ENCODE data around the gene RGMB.

DNA sequence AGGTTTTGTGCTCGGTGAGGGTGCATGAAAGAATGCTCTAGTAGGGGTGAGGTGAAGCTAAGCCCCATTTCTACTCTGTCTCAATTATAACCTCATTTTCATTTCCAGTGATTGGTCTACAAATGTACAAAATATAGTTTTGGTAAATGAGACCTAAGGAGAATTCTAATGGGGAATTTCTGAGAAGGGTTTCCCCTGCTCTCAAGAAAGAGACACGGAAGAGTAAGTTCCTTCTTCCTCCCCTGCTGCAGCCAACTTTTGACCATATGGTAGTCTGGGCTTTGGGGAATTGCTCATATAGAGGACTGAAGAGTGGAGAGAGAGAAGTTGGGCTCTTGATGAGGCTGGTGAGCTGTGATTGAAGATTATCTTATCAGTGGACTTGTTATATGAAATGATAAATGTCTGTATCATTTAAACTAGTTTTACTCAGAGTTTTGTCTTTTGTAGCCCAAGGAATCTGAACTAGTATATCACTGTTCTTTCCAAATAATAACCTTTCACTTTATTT lies 4.3 kb upstream of the LNPEP start:
- PRO-cap, 2 experiments, result no peak in any of the 2 experiments

DNA sequence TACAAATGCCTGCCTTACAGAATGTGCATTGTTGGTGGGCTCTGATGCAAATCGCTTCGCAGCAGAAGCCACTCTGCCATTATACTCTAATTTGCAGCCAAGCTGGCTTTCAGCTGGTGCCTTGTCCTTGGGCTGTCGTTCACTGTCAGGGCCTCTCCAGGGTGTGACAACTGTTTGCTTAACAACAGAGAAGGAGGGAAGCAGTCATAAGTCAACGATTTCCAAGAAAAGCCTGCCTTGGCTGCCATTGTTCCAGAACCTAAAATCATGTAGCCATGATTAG lies 260.1 kb upstream of the RGMB start:
- PRO-cap, 2 experiments, result no peak in any of the 2 experiments

- PRO-cap, 2 experiments, result no peak in any of the 2 experiments
These were observed 5.3 kb upstream of the RGMB start for GRCh38 chr5:98767958-98768703.

DNA sequence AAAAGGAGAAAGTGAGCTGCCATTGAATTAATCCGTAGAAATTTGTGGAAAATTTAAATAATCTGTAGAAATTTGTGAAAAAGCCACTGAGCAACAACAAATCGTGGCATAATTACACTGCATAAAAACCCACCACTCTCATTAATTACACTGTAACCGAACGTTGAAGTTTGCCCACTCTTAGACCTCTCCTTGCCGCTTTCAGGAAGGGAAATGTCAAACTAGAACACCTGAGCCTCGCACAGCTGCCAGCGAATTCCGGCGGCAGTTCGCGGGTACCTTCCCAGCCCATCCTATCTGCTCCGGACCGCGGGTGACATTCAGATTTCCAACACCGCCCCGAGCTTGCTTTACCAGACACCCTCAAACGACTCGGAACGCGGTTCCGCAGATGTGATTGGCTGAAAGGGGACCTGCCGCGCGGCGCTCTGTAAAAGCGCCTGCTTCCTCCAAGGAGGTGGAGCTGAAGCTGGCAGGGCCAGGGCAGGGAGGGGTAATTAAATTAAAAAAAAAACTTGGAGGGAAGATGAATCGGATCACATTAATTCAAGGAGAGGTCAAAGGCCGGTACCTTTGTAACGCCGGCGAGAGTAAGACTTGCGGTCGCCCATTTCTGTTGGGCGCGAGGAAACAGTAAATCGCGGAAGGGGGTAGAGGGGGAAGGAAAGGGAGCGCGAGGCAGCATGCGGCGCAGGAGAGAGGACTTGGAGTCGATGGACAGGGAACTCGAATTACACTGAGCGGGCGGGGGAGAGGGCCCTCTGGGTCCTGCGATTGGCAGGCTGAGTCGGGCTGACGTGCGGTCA lies 523 bp upstream of the RGMB start:
- PRO-cap, 2 experiments, result peak in 2 of 2 experiments; most common minus-strand start position 706 of the sequence (in 2)

DNA sequence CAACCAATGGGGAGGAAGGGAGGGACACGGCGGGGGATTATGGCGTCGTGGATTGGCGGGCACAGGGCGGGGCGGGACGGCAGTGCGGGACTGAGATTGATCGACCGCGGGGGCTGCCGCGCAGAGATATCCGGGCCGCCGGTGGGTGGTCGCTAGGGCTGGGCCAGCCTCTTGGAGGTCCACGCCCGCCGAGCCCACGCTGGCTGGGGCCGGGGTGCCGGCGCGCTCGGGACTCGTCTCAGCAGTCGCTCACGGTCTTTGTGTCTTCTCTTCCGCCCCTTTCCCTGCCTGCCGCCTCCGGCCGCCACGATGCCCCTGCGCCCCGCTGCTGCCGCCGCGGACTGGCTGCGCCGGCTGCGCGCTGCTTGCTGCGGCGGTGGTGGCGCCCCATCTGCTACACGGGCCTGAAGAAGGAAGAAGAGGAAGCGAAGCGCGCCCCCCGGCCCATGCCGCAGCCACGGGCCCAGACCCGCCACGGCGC lies at the start of gene RGMB:
TSS of gene RGMB (plus strand) at position 121 of the 481 bp plus-strand sequence.
- PRO-cap, 2 experiments, result peak in 2 of 2 experiments; most common plus-strand start position 123 of the sequence (in 2)

- PRO-cap, 2 experiments, result no peak in any of the 2 experiments
These were observed 1.3 kb downstream of the RGMB start for GRCh38 chr5:98774766-98775165.

DNA sequence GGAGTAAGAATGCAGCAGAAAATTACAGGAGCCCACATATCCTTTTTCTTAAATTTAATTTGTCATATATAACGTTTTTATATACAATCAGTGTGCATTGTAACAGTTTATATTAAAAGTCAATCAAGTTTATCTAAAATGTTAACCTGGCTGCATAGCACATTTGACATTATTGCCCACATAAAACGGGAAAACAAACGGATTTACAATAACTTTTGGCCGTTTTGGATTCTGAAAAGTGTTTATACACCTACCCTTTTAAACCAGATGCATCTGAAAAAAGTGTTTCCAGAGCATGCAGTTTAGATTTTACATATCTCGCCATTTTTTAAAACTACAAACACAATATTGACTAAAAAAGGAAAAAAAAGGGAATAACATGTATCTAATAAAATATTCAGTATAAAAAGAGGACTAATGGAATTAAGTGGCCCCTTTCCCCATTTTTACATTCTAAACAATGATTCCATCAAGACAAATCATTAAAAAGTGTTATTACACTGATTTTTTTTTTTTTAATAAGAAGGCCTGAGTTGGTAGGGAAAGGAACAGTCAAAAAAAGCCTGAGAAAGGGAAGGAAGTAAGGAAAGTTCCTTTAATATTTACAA lies 73.5 kb downstream of the CHD1 start:
- PRO-cap, 2 experiments, result no peak in any of the 2 experiments

DNA sequence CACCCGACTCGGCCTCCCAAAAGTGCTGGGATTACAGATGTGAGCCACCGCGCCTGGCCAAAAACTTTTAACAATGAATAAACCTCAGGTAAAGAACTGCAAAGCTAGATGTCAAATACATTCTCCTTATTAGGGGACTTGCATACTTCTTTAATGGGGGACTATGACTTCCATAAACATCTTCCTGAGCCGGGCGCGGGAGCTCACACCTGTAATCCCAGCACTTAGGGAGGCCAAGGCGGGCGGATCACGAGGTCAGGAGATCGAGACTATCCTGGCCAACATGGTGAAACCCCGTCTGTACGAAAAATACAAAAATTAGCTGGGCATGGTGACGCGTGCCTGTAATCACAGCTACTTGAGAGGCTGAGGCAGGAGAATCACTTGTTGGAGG lies 10.5 kb downstream of the CHD1 start:
- PRO-cap, 2 experiments, result no peak in any of the 2 experiments

DNA sequence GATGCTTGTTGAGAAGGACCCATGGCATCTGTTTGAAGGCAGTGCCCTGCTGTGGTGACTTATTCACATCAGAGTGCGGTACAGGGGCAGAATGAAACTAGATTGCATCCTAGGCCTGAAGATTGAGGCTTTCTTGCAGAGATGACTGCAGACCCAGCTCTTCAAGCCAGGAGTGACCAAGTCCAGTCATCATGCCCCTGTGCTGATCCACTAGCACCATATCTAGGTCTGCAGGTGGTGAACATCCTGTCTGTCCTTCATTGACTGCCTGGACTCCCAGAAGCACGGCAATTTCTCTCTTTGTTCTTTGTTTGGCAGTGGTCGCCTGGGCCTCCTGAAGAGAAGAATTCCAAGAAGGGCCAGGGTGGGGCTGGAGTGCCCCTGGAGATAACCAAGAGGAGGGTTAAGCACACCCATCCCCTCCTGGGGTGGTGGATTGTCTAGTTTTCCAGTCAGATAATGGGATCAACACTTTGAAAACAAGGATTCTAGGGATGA lies 25.8 kb upstream of the CHD1 start:
- PRO-cap, 2 experiments, result no peak in any of the 2 experiments

GRCh38 chr5:100534716-100535107 lies 462 bp upstream of the FAM174A start:
- PRO-cap, 2 experiments, result no peak in any of the 2 experiments

- PRO-cap, 2 experiments, result peak in 2 of 2 experiments; most common plus-strand start chr5:100902036 (in 1); most common minus-strand start chr5:100901960 (in 2)
These were observed 1.2 kb downstream of the ST8SIA4 start for GRCh38 chr5:100901747-100902328.

DNA sequence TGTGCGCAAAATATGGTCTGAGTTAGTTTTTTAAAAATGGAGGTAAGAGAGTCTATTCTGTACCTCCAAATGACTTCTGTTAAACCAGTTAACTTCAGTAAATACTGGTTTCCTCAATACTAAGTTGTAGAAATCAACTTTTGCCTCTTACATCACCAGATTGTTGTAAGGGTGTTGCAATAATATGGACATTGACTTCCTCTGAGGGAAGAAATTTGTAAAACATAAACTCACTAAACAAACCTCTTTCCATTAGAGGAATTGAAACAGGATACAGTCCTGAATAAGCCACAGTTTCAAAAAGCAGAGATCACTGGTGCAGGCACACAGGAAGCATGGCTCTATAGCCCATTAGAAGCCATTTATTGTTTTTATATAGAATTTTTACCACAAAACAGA lies 32.7 kb upstream of the SLCO6A1 start:
- PRO-cap, 2 experiments, result no peak in any of the 2 experiments

- PRO-cap, 2 experiments, result no peak in any of the 2 experiments
These were observed 739 bp upstream of the PAM start for GRCh38 chr5:102754521-102754611.

DNA sequence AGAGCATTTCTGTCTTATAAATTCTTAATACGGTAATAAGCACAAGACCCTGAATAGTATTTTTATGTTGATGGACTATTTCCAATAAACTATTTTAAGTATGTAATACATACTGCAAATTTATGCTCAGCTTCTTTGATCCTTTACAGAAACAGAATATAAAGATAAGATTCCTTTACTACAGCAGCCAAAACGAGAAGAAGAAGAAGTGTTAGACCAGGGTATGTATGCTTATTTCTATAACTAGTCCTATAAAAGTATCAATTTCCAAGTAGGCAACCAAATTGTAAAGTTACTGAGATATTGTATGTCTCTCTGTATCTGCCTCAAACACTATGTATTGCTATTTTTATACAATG lies 158.9 kb downstream of the GIN1 start:
- PRO-cap, 2 experiments, result no peak in any of the 2 experiments

GRCh38 chr5:102969576-102970008 lies 150.3 kb downstream of the GIN1 start:
- PRO-cap, 2 experiments, result no peak in any of the 2 experiments

- PRO-cap, 2 experiments, result peak in 2 of 2 experiments; most common plus-strand start chr5:103259368 (in 1); most common minus-strand start chr5:103259649 (in 2)
These were observed 859 bp downstream of the MACIR start for GRCh38 chr5:103259154-103260089.

DNA sequence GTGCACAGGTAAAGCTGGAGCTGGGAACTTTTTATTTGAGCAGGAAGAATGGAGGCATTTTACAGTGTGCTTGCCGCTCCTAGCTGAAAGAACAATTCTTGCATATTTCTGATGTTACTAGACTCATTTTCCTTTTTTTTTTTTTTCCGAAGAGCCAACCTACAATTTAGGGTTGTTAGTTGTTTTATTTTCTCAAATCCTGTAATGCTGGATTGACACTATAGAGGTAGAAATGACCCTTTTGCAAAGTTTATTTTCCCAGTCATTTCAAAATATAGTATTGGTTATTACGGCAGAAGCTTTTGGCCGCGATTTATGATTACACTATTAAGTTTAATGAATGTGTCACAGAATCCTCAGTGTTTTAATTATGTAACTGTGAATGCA lies 1.5 kb downstream of the MACIR start:
- PRO-cap, 2 experiments, result no peak in any of the 2 experiments

GRCh38 chr5:103569263-103569717 lies 6.7 kb upstream of the NUDT12 start:
- PRO-cap, 2 experiments, result no peak in any of the 2 experiments

GRCh38 chr5:104452628-104453066 lies 890.1 kb upstream of the NUDT12 start:
- PRO-cap, 2 experiments, result no peak in any of the 2 experiments

DNA sequence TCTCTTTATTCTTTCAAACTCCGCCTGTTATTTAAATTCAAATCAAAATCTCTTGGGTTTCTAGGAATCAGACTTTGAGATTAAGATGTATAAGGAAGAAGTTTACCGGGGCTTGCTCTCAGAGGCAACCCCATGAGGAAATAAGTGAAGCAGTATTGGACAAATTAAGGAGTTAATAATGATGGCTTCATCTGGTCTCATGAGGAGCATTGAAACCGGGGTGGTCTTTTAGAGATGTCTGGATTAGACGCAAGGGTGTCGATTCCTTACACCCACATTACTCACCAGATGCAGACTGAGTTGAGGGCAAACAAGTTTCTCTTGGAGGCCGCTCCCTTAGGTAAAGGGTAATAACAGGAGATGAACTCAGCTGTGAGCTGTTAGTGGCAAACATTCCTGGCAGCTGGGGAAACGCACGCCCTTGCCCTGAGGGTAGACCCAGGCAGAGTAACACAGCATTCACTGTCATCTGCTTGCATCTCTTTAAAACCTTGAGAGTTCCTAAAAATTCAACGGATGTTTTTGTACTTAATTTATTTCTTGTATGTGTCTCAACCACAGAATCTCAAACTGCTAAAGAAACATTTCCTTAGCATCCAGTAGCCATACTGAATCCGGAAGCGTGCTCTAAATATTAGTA lies 1348.2 kb upstream of the NUDT12 start:
- PRO-cap, 2 experiments, result no peak in any of the 2 experiments

Data from right ventricle myocardium (tissue), 1 donor.